Gallbladder (tissue), 1 donor: ENCODE measurements around the genes KCNN3, SLC50A1 and ENTREP3.

DNA sequence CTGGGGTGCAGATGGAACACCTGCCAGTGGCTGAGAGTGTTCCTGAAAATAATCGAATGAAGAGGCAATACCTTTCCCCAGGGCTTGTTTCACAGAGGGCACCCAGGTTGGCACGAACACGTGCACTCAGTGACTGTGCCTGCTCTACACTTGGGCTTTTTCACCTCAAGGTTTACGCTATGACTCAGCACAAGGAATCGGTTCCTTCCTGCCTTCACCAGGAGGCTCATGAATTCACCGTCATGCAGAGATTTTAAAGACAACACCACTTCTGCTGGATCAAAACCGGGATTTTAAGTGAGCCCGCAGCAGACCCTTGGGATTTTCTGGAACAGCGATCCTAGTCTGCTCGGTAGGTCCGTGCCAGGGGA is 118.5 kb upstream of the ADAR start:
- PRO-cap = no peak

GRCh38 chr1:154730875-154731639 is 123.1 kb upstream of the ADAR start:
- PRO-cap = no peak

- PRO-cap = no peak
Measured at GRCh38 chr1:154860202-154861007, 9.7 kb downstream of the KCNN3 start.

DNA sequence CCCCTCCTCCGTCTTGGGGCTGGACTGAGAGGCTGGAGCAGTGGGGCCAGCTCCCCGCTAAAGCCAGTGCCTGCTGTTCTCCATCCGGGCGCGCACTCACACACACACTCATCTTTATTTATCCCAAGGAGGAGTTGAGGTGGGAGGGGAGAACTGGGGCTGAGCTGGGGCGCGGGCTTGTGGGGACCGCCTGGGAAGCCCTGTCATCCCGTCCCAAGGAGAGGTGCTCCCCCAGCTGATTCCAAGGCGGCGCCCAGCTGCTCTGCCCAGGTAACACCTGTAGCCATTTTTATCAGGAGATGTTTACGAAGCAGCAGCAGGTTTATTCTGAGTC is 2.1 kb downstream of the KCNN3 start:
- PRO-cap = no peak

DNA sequence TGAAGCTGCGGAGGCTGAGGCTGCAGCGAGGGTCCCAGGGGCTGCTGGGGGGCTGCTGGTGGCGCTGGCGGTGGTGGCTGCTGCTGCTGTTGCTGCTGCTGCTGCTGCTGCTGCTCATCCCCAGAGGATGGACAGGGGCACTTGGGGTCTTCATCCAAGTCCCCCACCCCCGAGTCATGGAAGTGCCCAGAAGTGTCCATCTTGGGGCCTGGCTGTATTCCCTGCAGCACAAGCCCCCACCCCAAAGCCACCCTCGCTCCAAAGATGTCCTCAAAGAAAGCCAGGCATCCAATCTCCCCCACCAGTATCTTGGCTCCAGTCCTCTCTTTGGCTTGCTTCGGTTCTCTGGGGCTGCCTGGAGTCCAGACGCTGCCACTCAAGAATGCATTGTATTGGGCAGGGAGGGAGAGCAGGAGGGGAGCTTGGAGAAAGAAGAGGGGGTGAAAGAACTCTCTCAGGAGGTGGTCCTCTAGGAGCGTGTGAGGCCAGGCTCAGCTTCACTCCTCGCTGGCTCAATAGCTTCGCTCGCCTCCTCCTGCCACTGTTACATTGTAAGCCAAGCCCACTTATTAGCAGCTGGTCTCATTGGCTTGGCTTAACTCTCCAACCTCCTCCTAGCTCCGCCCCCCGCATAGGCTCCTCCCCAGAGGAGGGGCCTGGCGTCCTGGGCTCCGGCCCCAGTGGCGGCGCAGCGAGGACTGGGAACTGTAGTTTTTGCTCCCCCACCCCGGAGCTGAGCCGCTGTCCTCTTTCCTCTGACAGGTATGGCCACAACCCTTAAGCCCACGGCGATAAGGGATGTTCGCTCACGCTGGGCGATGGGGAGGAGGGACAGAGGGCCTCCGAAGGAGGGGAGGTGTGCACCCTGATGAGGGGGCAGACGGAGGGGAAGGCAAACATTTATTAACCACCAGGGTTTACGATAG is at the start of gene KCNN3:
TSS of gene KCNN3 (minus strand) at position 517 of the 926 bp plus-strand sequence.
- PRO-cap = unidirectional peak, minus-strand start at position 517 of the sequence

DNA sequence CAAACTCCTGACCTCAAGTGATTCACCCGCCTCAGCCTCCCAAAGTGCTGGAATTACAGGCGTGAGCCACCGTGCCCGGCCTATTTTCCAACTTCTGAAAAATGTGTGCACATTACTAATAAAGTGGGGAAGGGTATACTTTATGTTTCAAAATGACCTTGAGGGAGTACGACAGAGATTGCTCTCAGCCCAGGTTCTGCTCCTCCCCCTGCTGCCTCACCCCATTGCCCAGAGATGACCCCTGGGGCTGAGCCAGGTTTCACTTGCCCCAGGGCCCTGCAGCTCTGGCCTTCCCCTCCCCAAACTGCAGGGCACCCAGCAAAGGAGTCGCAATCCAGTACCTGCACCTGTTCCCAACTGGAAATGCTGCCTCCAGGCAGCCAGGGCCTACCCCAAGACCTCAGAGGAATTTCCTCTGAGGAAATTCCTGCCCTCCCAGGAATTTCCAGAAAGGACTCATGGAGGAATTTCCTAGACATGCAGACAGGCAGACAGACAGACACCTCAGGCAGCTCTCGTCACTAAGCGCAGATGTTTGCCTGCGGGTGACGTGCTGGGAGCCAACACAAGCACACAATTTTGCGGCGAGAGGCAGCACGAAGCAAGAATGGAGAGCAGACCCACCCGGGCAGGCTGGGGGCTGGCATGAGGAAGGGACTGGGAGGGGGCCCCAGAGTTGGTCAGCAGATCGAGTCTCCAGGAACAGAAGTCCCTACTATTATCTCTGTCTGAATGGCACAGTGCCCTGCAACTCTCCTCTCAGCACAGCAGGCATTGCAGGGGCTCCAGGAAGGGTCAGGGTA is 3.1 kb upstream of the EFNA1 start:
- PRO-cap = unidirectional peak, plus-strand start at position 544 of the sequence

DNA sequence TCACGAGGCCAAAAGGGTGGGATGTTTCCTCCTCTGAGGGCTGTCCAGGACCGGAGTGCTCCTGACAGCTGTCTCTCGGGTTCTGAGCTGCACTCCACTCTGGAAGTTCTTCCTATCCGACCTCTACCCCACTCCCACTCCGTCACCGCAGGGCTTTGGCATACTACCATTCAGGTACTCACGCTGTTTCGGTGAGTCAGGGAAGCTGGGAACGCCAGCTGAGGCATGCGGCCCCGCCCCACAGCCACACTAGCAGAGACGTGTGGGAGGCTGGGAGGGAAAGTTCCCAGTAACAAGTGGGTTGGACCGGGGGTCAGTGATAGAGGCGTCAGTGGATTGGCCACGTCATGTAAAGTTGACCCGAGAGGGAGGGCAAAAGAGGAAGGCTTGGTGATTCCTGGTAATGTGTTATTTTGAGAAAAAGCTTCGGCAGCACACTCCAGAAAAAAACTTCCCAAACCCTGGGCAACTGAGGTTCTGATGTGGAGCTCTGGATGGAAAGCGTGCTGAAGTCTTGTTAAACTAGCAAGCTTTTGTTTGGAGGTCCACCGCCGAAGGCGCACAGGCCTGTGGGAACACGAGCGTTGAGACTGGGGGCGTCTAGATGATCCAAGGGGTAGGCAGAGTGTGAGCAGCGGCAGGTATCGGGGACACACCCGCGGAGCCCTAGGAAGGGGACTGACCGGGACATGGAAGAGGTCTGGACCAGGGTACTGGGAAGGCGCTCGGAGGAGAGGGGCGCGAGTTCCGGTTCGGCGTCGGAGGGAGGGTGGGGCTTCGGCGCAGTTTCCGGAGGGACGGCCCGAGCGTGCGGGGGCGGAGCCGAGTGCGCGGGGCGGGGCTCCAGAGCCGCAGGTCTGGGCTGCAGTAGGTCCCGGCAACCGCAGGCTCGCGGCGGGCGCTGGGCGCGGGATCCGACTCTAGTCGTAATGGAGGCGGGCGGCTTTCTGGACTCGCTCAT is at the start of gene SLC50A1:
TSS of gene SLC50A1 (plus strand) at position 870 of the 961 bp plus-strand sequence.
- PRO-cap = bidirectional peak, plus-strand start at position 194 of the sequence, minus-strand start at position 84 of the sequence; bidirectional peak, plus-strand start at position 255 of the sequence, minus-strand start at position 254 of the sequence; bidirectional peak, plus-strand start at position 870 of the sequence, minus-strand start at position 771 of the sequence

- PRO-cap = no peak
Measured at GRCh38 chr1:155177093-155177740, 3.6 kb downstream of the TRIM46 start.

GRCh38 chr1:155185343-155186115 is 11.9 kb downstream of the TRIM46 start:
- PRO-cap = bidirectional peak, plus-strand start at chr1:155185700, minus-strand start at chr1:155185606

DNA sequence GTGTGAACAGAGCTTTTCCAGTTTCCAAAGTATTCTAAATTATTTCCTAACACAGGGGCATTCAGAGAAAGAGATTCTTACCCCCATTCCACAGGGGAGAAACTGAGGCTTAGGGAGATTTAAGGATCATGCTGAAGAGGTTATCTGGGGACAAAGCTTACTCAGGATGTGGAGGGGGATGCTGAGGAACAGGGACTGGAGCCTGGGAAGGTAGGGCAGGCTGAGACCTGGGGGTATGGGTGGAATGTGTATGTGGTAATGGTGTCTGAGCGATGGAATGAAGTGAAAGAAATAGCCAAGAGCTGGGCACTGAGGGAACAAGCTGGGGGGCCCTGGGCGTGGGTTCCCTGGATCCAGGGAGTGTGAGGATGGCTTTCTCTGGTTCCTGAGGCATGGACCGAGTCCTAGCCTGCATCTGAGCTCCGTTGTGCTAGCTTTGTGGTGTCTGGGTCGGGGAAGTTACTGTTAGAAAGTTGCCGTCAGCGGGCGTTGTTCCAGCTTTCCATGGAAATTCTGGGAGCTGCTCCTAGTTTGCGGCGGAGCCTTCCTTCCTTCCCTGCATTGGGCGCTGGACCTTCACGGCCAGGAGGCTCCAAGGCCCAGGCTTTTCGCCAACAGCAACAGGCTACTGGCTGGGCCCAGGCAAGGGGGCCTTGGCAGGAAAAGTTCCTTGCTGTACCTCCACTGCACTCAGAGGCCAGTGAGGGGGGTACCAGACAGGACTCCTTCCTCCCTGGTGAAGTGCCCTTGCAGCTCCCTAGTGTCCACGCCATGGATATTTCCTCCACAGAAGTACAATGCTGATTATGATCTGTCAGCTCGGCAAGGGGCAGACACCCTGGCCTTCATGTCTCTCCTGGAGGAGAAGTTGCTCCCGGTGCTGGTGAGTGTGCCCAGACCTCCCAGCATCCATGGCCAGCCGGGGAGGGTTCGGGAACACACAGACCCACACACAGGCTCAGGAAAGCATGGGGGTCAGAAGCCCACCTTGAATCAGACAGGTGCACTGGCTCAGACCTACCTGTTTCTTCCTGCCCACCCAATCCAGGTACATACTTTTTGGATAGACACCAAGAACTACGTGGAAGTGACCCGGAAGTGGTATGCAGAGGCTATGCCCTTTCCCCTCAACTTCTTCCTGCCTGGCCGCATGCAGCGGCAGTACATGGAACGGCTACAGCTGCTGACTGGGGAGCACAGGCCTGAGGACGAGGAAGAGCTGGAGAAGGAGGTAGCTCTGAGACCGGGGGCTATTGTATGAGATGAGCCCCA is 3.3 kb downstream of the MTX1 start:
- PRO-cap = no peak

- PRO-cap = no peak
Measured at GRCh38 chr1:155226252-155227267, 14.5 kb downstream of the GBA1 start.

- PRO-cap = unidirectional peak, plus-strand start at chr1:155255105; bidirectional peak, plus-strand start at chr1:155255572, minus-strand start at chr1:155255429
Measured at GRCh38 chr1:155254681-155255696, at the start of gene ENTREP3. Gene ENTREP3, minus strand, starts transcription at chr1:155255483.

DNA sequence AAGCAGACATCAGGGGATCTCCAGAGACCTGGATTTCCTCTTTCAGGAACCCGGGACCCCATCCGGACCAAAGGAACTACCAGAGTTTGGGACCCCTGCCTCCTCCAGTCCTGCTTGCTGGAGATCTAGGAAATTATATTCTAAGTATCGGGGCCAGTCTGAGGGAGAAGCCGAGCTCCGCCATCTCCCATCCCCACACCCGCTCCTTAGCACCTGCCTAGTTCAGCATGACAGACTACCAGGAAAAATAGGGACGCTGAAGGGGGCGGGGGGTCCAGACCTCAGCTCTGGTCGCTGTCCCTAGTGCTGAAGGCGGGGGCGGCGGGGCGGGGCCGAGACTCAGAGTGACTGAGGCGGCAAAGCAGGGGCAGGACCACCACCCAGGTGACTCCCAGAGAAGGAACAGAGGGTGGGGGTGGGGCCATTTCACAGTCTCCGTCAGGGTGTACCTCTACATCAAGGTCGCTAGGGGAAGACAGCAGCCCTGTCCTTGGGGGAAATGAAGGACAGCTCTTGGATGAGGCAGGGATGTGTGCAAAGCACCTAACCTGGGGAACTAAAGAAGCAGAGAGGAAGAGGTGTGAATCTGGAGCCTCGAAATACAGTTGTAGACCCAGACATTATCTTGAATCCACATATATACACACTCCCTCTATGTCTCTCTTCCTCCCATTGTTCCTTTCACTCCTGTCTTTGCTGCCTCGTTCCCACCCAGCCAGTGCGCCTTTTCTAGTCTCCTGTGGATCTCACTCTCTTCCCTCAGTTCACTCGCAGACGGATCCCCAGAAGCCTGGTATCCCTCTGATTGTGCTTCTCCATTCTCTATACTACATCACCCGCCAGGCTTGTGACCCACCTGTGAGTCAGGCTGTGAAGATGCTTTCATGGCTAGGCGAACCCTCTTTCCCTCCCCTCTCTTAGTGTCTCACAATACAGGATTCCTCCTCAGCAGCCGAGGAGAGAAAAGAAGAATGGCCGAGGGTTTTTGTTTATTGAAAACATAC is 1.1 kb downstream of the HCN3 start:
- PRO-cap = no peak

DNA sequence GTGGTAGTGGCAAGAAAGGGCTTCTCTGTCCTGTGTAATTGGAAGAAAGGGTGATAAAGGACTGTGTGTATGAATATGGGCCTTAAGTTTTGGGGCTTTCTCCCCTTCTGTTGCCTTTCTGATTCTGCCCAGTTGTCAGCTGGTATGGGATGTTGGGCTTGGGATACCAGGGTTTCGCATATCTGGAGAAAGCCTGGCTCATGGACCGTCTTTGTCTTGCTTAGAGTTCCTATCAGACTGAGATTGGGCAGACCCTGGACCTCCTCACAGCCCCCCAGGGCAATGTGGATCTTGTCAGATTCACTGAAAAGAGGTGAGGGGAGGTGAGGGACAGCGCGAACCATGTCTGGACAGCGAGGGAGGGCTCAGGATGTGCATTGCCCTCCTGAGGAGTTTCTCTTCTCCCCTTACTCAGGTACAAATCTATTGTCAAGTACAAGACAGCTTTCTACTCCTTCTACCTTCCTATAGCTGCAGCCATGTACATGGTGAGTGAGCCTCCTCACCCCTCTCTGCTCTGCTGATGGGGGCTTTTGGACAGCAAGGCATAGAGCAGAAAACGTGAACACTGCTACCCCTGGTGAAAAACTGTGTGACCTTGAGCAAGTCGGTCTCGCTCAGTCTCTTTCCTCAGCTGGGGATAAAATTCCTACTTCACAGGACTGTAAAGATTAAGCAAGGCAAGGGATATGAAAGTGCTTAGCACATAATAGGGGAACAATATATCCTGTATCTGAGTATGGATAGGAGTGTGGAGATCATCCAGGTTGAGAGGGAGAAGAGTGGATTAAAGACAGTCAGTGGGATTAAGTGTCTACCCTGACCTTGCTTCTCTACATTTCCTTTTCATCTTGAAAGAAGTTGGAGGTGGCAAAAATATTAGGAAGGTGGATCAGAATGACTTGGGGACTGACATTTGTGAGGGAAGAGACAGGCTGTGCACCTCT is 2.0 kb upstream of the RUSC1 start:
- PRO-cap = no peak

- PRO-cap = no peak
Measured at GRCh38 chr1:155335562-155336078, 14.9 kb downstream of the RUSC1 start.

DNA sequence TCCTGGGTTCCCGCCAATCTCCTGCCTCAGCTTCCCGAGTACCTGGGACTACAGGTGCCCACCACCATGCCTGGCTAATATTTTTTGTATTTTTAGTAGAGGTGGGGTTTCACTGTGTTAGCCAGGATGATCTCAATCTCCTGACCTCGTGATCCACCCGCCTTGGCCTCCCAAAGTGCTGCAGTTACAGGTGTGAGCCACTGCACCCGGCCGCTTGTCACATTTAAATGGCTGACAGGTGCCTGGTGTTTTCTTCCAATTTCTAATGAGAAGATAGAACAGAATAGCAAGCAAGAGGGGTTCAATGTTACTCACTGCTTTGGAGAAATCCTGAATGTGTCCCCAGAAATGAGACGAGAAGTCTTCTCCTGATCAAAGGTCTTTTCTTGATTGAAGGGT is 27.1 kb downstream of the MSTO1 start:
- PRO-cap = no peak

- PRO-cap = unidirectional peak, plus-strand start at chr1:155860347; bidirectional peak, plus-strand start at chr1:155860677, minus-strand start at chr1:155860441
Measured at GRCh38 chr1:155859931-155860797, 797 bp downstream of the SYT11 start.

GRCh38 chr1:155872422-155873036 is 13.2 kb downstream of the SYT11 start:
- PRO-cap = no peak

DNA sequence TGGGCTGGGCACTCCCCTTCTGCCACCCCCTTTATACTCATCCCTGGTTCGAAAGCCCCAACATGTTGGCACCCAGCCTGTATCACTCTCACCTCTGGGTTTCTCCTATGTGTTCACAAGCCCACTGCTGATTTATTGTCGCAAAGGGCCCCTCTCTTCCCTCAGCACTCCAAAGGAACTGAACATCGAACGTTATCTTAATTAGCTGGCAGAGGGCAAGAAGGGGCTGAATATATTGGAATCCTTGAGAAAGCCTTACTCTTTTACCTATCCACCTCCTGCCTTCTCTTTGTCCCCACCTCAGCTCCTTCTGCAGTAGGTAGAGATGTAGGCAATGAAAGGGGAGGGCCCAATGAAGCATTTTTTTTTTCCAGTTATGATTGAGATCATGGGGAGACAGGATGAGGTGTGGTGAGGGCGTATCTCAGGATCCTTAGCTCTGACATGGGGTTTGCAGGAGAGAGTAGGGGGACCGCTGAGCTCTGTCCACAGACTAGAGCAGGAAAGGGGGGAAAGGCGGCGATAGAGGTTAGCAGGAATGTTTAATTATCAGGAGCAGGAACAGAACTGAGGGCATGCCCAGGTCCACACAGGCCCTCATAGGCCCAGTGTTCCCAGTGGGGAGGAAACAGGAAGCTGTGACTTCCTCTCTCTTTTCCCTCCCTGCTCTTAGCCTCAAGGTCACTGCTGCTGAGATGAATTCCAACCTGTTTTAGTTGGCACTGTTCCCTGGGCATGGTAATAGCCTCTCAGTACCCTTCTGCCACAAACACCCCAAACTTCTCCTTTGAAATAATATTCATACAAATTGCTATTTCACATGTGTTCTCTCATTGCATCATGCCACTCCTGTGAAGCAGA is 993 bp upstream of the RXFP4 start:
- PRO-cap = bidirectional peak, plus-strand start at position 725 of the sequence, minus-strand start at position 610 of the sequence

DNA sequence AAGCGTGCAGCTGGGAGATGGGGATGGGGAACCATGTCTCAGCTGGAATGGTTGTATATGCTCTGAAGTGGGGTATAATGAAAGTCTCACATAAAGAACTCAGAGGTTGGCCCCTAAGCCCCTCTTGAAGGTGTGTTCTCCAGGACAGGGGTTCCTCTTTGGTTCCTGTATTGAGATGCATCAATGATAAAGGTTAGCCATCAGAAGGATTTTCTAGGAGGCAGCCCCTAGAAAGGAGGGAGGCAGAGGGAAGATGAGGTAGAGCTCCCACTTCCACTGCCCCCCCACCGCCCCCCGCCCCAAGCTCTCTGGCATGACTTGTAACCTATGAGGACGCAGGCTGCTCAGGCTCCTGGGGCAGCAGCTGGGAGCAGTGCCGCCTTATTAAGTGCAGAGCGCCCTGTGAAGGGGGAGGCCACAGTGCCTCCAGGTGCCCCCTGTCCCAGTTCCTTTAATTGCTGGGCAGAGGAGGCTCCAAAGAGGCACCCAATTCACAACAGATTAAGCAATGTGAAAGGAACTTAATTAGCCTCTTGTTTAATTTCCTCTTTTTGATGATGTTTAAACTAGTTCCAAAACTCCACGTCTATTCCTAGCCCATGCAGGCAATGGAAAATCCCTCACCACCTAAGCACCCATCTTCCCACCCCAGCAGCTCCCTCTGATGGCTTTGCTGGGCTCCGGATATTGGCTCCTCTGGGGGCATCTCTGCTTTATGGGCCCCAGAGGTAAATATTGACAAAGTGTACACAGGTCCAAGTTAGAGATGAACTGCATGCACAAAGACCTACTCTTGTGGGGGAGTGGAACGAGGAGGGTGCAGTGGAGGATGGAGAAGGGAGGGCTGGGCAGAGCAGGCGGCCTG is 3.0 kb downstream of the RXFP4 start:
- PRO-cap = no peak